Mesenchymal stem cell of Wharton's jelly (primary cell): ENCODE results near the gene LSG1.

GRCh38 chr3:194489756-194490417 lies 3.1 kb upstream of the ATP13A3 start:
- CAGE, long polyA plus RNA: no peak

- CAGE, long polyA plus RNA: no peak
Measured at GRCh38 chr3:194587046-194587736, 46.0 kb downstream of the TMEM44 start.

DNA sequence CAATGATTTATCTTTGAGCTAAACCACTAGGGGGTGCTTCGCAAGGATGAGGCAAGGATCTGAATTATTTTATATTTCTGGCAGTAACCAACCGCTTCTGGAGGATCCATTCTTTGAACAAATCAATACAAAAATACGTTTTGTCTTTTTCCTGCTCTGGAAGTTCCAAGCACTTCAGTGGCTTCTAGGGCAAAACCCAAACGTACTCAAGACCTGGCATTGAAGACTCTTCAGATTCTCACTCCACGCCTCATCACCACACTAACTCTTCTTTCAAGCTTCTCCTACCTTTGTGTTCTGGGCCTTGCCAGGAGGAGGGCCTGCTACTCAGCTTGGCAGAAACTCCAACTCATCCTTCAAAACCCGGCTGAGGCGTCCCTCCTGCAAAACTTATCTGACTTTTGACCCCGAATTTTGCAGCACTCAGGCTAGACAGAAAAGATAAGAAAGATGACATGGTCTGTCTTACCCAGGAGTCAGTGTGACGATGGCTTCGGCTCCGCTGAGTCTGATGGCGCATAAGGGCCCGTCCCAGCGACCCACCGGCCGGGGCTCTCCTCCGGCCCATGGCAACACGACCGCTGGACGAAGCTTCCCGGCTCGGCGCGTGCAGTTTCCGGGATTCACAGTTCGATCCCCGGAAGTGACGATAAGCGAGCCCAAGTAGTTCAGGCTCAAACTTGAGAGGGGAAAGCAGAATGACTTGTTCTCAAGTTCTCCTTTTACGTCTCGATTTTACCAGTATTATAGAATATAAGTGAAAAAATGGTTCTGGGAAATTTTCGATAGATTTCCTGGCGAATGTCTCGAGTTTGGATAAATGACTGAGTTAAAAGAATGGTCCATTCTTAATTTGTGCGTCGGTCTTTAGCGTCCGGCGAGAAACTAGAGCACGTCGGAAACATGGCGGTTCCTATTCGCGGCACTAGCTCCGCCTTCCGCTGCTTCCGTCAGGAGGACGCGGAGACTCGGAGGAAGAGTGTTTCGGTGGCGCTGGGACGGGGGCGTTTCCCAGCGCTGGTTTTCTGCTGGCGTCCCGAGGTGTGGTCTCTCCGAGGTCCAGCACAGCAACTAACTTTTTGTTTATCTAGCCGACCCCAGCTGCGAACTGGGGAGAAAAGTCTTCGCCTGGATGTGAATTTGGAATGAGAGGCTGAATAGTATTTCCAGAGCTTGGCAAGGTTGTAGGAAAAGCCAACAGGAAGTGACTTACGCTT lies at the start of gene LSG1:
TSS of gene LSG1 (minus strand) at position 597 of the 1,217 bp plus-strand sequence.
- CAGE, long polyA plus RNA: no peak

DNA sequence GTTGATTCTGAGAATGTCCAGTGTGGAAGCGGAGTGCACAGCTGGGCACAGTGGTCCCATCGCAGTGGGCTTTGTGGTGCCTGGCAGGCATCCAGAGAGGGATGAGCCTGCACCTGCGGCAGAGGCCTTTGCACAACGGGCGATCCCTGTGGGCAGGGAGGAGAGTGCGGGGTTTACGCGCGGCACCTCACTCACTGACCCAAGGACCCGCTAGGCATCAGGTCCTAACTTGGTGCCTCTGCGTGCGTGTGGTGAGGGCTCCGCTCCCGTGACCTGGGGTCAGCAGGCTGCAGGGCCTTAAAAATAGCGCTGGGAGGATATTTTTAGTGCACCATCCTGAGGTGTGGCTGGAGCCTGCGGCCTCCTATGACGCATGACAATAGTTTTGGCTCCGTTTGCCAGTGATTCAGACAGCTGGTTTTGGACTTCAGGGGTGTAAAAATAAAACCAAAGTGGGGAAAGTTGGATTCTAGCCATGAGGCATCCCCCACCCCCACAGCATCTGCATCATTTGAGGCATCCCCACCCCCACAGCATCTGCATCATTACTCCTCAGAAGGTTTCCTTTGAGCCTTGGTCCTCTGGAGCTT lies 139.0 kb downstream of the FAM43A start:
- CAGE, long polyA plus RNA: no peak

DNA sequence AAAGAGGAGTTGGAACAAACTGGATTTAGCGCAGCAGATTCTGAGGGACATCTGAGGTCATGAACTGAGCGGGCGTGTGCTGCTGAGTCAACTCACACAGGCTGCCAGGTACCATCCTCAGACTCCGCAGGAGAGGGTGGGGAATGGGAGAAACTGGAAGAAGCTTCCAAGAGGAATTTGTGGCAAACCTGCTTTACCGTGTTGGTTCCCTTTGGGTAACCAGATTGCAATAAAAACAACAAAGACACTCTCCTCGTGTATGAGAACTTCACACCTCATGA lies 185.1 kb downstream of the FAM43A start:
- CAGE, long polyA plus RNA: no peak

DNA sequence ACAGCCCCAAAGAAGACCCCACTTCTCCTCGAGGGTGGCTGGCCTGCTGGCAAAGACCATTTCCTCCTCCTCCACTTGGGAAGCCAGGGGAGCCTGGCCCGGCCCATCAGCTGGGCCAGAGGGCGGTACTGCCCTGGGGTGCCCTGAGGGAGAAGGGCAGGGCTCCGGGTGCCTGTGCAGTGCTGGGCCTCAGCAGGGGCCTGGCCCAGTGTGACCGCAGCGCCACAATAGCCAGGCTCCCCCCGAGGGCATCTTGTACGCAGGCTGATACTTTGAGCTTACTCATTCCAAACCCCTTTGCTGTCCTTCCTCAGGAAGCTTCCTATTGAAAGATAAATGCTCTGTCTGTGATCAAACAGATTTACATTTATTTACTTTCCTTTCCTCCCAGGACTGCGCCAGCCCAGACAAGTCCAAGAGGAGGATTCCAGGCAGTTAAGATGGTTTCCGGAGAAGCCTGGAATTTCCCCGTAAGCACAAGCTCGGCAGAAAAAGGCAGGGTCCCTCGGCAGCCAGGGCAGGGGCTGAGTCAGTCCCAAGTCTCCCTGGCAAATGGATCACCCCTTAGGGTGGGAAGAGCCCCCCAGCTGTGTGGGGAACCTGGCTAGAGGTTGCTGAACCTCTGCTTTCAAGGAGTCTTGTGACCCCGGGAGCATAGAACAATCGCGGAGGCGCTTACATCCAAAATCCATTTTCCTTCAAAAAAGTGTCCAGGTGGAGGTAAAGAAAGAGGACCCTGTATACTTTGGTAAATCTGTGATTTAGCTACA lies 240.0 kb downstream of the XXYLT1 start:
- CAGE, long polyA plus RNA: no peak

- CAGE, long polyA plus RNA: no peak
Measured at GRCh38 chr3:195087086-195087288, 184.0 kb downstream of the XXYLT1 start.

DNA sequence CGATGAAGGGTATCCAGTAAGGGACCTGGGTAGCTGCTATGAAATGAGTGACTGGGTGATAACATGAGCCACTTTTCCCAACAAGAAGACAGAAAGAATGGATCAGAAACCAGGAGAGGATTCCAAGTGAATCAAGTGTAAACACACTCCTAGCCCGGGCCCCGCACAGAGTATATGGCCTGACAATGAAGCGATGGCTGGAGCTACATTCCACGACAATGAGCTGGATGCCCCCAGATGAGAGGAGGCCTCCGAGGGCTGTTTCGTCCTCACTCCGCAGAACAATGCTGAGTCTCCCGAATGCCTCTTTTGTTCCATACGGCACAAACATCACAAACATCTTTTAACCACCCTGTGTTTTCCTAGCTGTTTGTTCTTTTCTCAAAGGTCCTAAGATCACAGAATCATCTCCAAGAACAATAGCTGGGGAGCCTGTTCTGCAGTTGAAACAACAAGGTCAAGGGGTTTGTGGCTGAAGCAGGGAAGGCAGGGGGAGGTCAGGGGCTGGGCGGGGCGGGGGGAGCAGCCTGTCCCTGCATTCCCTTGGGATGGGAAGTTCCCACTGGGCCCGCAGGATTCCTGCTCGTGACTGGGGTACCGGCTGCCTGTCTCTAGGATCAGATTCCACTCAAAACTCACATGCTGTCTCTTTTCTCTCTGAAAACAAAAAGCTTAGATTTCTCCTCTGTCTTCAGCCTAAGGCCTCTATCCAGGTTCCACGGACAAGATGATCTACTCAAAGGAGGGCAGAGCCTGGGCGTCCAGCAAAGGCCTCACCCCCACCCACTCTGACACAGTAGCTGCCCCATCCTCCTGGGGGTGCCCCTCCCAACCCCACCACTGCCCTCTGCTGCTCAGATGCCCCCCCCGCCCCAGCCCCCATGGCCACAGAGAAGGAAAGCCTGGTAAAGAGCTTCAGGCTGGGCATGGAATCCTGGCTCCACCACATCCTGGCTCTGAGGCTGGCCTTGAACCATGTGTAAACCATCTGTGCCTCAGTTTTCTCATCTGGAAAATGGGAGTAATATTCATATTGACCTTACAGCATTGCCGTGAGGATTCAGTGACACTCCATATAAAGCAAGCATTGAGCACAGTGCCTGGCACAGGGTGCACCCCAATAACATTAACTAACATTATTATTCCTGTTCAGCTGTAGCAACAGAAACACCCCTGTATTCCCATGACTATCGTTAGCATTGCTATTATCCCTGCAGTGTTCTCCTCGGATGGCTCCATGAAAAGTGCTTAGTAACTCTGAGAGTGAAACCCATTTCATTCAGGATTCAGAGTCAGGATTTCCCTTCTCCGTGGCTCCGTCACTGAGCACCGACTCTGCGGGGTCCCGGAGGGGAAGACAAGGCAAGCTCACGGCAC lies 151.0 kb downstream of the XXYLT1 start:
- CAGE, long polyA plus RNA: no peak

DNA sequence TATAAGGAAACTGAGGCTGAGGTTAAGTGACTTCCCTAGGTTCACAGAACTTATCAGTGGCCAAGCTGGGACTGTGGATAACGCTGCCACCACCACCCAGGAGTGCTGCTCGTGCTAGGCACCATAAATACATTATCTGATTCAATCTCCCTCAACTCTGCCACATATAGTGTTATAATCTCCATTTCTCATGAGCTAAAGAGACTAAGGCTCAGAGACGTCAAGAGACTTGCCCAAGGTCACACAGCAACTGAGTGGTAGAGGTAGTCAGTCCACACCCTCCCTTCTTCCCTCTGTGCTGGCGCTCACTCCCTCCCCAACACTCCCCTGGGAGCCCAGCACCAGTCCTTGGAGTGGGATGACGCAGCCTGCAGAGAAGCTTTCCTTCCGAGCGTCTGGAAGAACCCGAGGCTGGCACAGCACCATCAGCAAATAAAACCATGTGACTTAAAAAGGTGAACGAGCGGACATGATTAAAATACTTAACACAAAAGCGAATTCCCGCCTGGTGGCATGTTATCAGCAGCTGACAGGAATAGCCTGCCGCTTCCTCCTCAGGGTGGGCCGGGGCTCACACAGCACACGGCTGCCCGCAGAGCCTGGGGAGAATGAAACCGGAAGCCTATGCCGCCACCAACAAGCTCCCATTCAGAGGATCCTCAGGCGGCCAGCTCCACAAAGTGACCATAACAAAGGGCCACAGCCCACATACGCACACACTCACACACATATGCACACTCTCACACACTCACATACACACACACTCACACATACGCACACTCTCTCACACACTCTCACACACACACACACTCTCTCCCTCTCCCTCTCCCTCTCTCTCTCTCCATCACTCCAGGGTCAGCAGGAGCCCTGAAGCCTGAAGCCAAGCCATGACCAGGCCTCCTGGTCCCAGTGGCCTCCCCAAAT lies 120.6 kb downstream of the XXYLT1 start:
- CAGE, long polyA plus RNA: no peak

DNA sequence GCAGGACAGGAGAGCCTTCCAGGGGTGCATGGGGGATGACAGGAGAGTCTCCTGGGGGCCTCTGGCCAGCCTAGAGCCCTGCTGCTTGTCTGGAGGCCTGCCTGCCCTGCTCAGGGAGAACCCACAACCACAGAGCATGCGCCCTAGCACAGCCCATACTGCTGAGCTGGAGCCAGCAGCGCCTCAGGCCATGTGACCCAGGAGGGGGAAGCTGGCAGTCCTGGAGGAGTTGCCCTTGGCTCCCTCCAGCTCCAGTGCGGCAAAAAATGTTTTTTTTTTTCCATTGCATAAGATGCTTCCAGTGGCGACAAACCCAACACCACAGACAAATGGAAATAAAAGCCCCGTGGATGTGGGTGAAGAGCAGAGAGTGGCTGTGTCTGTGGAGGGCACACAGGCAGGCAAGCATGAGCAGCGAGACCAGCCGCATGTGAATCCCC lies 49.5 kb downstream of the XXYLT1 start:
- CAGE, long polyA plus RNA: no peak

- CAGE, long polyA plus RNA: no peak
Measured at GRCh38 chr3:195243649-195244117, 27.3 kb downstream of the XXYLT1 start.

DNA sequence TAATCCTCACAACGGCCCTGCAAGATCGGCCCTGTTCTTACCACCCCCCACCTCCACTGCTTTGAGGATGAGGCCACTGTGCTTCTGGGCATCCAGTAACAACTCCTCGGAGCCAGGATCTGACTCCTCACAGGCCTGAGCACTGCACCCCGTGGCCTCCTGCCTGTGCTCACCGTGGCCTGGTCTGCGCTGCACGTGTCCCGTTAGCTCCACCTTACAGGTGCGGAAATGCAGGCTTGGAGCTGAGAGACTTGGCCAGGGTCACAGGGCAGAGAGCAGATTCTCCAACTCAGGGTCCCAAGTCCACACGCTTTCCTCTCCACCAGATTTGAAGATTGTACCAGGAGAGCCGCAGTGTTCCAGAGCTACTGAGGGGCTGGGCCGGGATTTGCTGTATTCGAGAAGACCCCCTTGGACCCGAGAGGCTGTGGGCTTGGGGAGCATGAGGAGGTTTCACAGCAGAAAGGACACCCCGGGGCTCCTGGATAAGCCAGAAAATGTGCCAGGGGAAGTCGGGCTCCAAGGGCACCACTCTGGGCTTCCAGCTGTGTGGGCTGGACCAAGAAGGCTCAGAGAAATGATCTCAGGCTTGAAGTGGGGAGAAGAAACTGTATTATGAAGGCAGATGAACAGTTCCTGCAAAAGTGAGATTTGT lies 32.5 kb upstream of the APOD start:
- CAGE, long polyA plus RNA: no peak

- CAGE, long polyA plus RNA: no peak
Measured at GRCh38 chr3:195663489-195664361, 57.1 kb upstream of the MUC20 start.

DNA sequence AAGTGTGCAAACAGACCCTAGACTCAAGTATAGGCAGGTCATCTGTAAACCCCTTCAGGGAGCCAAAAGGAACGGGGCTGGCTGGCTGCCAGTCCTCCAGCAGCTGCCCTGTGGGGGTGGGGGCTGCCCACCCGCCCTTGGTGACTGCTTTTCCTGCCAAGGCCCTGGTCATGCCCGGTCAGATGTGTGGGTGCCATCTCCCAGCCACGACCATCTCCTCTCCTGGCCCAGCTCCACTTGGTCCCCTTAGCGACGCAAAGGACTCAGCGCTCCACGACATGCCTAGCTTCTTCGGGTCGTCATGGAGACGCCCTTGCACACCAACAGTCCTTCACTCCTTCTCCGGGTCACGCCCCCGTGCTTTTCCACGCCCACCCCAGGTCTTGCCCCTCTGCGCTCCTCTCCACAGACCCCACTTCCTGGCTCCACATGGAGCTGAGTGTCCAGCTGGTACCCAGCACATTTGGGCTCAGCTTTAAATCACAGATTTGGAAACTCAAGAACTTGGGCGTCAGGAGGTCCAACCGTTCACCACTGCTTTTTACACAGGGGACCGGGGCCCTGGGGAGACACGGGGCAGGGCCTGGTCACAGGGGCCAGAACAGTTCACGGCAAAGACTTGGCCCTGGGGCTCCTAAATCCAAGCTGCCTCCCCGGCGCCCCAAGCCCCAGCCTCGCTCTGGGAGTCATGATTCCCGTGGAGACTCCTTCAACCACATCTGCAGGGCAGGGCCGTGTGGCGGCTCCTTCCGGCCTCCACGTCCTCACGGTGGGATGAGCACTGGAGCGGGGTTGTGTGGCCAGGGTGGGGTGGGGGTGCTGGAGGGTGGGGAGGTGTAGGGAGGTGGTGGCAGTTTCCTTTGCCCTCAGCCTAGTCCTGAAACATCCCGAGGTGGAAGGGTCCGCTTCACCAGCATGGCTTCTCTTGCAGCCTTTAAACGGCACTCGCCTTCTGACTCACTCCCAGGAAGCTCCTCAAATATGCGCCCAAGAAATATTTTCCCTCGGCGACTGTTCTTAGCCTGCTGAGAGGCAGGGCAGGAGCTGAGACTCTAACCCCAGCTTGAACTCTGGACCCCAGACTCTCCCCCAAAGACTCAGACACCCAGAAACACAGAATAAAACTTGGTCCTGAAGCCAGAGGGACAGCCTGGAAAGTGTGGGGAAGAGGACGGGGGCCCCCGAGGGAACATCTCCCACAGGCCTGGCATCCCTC lies 2.0 kb downstream of the MUC4 start:
- CAGE, long polyA plus RNA: no peak

DNA sequence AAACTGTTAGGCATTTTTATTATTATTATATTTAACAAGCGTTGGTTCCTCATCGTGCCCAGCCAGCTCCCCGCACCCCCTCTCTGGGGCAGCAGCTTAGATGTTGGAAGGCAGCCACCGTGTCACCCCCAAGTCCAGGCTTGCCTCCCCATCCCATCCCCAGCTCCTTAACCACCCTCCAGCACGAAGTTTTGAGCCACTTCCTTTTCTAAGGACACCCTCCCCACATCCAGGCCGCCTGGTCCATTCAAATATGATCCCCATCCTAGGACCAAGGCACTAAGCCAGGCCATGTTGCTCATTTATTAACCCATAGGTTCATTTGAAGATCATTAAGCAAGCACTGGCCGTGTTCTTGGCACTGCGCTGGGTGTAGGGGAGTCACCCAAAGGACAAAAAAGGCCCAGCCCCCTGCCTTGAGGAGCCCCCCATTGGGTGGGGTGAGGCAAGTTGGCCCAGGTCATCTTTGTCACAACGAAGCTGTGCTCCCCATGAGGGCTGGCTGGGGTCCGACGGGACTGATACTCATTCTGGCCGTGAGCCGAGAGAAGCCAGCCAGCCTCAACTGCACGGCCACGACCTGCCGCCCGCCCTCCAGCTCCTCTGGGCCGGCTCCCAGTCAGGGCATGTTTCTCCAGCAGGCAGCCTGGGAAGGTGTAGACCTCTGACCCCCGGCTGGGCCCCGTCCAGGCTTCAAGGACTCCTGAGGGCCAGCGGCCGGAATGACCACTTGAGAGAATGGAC lies 17.9 kb upstream of the MUC4 start:
- CAGE, long polyA plus RNA: no peak

DNA sequence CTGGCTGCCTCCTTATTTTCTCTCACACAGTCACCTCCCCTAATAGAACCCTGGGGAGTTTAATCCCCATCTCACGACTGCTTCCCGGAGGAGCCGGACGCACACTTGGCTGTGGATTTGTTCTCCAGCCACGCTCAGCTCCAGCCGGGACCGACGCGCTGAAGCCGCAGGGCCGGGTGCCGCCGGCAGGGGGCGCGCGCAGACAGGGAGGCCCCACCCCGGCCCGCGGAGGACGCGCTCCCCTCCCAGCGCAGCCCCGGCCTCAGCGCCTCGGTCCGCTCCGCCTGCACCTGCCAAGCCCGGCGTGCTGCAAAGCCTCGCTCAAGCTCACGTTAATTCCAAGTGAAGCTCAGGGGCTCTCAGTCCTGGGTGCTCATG lies 37.9 kb upstream of the MUC4 start:
- CAGE, long polyA plus RNA: no peak

DNA sequence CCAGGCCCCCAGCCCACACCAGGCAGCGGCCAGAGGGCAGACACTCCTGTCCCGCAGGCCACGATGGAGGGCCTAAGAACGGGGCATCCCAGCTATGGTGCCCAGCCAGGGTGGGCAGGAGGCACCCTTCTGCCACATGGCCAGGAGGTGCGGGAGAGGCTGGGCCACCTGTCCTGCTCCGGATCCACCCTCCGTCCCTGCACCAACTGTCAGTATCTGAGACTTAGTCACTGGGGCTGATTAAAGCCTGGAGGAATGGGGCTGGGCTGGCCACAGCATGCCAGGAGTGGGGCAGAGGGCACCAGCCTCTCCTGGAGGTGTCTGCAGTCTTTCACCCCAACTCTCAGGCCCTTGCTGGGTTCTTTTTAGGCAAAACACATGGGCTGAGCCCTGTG lies 37.9 kb downstream of the TNK2 start:
- CAGE, long polyA plus RNA: no peak

DNA sequence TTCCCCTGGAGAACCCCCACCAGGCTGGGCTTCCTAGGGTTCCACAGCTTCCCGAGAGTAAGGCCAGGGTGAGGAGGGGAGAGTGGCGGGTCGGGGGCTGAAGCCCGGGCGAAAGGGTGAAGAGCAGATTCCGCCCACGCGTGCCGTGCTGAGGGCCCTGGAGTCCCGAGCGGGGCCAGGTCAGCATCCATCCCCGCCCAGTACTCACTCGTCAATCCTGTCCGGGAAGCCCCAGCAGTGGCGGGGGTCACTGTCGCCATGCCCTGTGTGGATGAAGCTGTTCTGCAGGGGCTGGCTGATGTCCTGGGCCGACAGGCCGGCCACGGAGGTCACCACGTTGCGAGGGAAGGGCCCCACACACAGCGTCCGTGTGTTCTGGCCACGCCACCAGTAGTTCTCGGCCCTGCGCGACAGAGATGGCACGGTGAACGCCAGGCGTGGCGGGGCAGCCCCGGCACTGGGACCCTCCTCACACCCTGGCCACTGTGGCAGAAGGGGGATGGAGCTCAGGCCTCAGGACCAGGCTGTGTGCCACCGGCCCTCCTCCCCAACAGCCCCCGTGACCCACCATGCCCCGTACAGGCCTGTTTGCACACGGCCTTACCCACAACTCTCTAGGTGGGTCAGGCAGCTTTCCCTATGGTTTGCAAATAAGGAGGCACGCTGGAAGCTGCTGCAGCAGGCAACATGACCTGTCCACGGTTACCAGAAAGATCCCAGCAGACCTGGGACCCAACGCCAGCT lies 36.1 kb downstream of the TNK2 start:
- CAGE, long polyA plus RNA: no peak

DNA sequence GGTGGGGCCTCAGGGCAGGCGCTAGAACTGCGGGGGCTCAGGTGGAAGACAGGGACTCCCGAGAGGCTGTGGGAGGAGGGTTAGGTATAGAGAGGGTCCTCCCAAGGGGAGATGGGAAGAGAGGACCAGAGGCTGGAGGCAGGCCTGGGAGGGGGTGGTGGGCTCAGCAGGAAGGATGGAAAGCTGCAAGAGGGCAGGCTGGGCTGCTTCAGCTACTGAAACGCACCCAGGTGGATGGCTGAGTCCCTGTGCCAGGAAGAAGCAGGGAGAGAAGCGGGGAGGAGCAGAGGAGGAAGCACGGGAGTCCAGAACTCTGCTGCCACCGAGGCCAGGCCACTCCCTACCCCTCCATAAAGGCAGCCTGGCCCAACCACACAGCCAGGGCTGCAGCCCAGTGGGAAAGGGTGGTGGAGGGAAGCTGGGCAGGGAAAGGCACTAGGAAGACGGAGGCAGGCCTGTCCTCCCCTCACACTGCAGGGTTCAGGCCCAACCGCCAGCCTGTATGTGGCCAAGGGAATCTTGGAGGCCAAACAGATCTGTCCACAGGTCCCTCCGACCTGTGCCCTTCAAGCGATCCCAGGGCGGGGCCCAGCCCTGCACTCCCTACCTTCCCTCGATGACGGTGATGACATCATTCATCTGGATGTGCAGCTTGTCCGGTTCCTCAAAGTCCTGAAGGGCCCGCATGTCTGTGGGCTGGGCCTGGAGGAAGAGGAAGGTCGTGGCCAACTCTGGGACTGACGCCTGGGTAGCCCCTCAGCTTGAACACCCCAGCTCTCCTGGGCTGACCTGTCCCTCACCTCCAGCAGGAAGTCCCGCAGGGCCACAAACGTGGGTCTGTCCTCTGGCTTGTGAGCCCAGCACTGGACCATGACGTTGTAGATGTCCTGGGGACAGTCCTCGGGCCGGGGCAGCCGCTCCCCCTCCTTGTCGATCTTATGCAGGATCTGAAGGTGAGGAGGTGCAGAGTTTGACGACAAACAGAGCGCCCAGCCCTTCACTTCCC lies 30.4 kb downstream of the TNK2 start:
- CAGE, long polyA plus RNA: no peak

DNA sequence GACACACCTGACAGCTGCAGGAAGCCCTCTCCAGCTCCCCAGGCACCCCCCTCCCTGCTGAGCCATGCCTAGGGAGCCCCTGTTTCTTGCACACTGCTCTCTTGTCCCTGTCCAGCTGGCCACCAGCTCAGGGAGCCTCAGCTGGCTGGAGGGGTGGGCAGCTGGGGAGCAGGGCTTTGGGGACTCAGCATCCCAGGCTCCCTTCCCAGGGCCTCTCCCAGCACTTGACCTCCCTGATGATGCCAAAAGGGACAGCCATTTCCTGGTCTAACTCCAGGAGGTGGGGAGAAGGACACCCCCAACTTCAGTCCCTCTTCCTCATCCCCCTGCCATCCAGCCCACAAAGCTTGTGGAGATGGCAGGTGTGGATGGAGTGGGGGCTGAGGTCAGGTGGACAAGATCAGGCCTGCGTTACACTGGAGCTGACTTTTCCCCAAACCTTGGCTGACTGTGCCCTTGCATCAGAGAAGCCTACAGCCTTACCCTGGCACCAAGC lies 14.6 kb downstream of the TNK2 start:
- CAGE, long polyA plus RNA: no peak